H7 (cell line): ENCODE measurements around the genes RHOBTB1 and RTKN2.

DNA sequence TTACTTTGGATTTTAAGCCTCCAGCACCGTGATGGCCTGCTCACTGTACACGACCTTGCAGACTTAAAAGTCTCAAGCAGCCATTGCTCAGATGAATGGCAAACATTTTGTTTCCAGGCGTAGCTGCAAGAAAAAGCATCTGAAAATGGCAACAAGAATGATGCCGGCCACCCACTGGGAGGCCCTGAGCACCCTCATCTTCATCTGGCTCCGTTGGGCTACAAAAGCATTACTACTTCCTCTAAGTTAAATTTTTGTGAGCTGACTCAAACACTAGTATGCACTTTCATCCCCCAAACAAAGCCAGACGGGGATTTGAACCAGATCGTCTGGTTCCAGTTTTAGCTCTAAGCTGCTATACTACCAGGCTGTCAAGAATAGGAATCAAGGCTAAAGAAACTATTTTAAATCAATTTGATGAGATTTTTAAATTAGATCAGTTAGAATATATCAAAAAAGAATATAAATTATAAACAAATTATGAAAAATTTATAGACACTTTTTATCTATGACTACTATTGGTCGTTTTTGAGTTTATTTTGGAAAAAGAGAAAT, 116.6 kb upstream of the CDK1 start:
- RAMPAGE, long total RNA: no peak

DNA sequence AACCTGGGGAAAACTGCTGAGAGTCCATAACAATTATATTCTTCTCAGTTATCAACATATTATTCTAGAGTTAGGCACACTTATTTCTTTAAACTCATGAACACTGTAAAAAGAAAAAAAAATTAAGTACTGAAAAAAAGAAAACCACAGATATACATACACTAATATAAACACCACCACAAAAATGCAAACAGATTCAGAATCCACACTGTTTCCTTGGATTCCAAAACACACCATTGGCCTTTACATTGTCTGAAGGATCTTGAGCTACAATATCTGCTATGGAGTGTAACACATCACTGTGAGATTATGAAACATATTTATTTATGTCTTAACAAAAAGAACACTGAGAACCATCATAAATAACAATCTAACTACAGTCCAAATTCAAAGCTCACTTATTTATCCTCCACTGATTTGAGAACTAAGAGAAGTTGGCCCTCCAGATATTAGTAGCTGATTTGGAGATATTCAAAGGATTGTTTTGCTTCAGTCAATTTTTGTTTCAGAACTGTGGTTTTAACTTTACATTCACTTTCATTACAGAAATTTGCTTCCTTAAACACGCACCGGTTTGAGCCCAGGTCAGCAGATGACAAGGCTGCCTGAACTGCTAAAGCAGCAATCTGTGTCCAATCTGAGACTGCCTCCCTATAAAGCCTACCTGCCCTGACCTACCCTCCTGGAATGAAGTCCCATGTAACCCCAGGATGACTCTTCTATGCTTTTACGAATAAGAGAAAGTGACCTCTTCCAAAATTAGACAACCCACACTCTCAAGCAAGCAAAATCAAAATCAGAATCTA, 47.0 kb upstream of the CDK1 start:
- RAMPAGE, long total RNA: no peak

- RAMPAGE, long total RNA: no peak
Observed at GRCh38 chr10:60901760-60902214, 42.2 kb downstream of the RHOBTB1 start.

DNA sequence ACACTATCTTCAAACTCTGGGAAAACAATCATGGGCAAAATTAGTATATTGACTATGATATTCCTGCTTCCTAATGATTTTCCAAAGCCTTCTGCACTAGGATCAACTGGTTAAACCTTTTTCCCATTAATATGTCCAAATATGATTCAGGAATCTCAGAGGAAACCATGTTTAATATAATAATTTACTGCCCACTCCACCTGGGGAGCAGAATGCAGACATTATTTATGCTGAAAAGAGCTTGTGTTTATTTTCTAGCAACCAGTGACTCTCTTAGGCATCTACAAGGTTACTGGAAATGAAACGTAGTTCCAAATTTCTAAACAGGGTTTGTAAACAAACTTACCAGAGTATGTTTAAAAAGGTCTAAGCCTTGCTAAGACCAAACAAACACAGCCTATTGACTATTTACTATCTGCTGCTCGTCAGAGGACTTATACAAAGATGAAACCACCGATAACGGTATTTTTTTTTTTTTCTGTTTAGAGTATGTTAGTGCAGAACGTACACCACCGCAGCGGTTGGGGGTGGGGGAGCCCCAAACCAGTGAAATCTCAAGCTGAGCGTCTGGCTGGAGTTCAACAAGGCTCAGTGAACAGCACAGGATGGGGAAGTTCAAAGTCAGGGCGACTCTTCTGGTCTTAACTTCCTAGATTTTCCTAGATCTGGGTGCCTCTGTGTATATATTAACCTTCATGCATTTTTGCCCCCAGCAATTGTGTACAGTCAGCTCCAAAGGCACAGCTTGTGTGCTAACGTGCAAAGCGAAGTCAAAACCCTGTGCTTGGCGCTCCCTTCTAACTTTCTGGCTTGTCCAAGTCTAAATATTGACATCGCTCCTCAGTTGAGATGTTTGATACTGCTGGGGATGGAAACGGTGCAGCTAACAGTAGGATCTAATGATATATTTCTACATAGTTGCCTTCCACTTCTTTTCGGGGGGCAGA, 1.3 kb downstream of the RHOBTB1 start:
- RAMPAGE, long total RNA: no peak

DNA sequence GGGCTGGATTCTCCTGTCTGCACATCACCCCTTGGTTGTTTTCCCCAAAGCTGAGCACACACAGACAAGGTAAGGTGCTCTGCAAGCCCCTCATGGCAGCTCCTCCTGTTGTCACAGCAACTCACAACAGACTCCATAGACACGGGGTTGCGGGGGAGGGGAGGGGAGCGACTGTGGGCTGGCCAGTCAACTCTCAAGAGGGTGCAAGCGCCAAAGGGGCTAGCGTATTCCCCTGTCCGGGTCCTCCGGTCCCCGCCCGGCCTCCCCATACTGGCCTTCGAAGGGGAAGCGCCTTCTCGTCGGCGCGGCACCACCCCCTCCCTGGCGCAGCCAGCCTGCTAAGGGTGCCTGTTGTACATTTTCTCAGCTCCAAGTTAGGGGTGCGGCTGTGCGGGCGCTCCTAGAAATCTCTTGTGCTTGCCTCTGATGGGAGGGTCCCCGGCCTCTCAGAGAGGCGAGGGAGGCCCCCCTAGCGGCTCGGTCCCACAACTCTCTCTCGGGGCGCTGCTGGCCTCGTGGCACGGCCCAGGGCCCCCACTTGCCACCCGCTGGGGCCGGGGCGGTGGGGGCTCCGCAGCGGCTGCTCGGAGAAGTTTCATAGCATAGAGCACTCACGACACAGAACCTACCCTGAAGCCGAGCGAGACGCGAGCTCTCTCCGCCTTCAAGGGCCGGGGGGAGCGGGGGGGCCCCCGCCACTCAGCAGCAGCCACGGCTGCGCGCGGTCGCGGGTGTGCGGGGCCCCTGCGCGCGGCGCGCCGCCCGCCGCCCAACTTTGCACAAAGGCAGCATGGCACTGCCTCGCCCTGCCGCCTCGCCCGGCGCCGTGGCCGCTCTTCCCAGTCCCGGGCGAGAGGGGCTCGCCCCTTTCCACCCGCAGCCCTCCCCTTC, at the start of gene RHOBTB1:
RHOBTB1 (minus strand) TSS at position 844 of the 891 bp plus-strand sequence.
- RAMPAGE, long total RNA: no peak

- RAMPAGE, long total RNA: no peak
Observed at GRCh38 chr10:61455688-61456029, 2.5 kb upstream of the TMEM26 start.

DNA sequence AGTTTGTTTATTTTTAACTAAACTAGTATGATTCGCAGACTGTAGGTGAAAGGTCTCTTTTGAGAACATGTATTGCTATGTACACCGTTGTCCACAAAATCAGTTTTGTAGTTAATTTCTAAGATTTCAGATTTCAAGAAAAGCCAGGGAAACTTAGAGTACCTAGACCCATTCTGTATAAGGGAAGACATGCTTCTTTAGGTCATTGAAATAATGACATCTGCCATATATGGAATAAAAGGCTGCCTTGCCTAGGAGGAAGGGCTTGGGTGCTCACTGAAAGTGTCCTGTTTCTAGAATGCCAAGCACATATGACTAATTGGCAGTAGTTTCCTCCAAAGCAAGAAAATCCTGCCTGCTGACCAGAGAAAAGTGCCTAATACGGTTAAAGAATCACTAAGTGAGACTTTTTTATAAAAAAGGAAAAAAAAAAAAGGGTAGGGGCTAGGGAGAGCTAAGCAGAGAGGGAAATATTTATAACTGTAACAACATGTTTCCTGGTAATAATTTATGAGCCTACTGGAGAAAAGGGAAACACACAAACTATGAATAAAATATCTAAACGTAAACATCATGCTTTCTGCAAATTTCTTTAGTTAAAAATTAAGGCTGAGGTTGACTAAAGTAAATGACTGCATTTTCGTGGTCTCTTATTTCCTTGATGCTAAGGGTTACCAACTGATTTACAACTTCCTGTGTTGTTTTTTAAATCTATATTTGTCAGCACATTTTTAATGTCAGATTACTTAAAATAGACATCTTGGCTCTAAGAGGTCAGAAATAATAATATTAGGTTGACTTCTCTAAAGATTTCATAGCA, 89.4 kb downstream of the CABCOCO1 start:
- RAMPAGE, long total RNA: no peak

GRCh38 chr10:61902914-61903662, 1.6 kb downstream of the ARID5B start:
- RAMPAGE, long total RNA: no peak

DNA sequence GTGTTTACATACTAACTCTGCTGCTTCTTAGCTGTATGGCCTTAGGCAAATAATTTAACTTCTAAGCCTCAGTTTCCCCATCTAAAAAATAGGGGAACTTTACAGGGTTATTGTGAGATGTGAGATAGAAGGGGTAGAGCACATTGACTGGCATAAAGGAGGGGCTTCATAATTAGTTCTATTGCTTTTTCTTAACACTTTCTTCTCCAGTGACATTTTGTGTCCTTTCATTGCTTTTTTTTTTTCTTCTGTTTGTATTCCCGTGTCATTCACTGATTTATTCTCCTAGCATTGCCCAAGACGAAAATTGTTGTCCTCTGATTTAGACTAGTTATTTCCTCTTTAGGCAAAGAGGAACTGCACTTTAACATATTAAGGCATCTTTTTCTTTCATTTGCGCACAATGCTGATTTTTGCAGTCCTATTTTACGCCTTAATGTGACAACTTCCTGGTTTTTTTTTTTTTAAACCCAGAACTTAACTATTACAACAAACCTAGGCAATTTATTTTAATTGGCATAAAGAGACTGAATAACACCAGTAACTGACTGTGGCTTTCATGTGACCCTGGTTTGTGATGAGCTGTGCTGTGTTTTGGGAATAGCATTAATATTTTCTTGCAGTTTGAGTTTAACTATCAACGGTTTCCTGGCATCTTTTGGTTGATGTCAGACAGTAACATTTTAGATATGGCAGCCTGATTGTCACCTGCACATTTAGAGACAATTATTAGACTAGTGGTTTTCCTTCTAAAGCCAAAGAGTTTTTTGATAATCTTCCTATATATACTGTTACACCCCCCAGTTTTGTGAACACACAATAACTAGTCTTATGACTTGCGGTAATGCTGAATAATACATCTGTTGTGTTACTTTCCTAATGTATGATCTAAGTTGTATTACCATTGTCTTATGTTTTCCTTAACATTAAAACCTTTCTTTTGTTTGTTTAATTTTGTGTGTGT, 39.8 kb downstream of the ARID5B start:
- RAMPAGE, long total RNA: no peak

DNA sequence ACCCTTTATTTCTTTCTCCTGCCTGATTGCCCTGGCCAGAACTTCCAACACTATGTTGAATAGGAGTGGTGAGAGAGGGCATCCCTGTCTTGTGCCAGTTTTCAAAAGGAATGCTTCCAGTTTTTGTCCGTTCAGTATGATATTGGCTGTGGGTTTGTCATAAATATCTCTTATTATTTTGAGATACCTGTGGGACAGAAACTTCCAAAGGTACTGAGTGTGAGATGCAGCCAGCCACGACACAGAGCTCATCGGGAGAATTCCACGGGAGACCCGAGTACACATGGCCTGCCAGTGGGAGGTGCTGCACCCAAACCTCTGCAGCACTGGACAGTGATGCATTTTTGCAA, 77.3 kb downstream of the ARID5B start:
- RAMPAGE, long total RNA: no peak

DNA sequence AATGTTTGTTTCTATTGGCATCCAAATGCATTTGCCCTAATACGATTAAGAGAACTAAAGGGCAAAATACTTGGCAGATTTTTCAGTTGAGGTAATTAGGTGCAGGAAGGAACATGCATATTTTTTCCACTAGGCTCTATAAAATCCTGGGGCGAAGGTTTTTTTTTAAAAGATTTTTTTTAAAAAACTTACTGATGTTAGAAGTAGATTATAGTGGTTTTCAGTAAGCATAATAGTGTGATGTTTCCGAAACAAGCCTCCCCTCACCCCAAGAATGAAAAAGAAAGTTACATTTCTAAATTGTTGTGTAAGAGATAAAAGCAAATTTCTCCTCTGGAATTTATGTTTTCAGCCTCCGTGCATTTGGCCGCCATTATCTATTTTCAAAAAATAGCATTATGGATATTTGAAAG, 92.6 kb downstream of the ARID5B start:
- RAMPAGE, long total RNA: no peak

DNA sequence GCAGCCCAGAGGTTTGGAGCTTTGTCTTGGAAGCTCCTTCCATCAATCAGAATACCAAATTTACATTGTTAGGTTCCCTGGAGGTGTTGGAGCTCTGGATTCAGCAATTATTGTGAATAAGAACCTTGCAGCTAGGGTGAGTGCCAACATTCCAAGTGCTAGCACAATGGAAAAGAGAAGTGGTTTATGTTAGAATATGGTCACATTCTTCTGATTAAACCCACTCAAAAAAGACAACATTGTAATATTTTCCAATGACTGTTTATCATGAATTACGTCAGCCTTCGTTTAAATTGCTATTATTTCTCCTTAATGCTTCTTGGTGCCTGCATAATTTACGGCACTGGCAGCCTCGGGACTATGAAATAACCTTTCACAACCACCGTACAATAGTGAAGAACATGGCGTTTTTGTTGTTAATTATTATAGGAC, 117.5 kb downstream of the ARID5B start:
- RAMPAGE, long total RNA: no peak

GRCh38 chr10:62054461-62055447, 153.3 kb downstream of the ARID5B start:
- RAMPAGE, long total RNA: no peak

DNA sequence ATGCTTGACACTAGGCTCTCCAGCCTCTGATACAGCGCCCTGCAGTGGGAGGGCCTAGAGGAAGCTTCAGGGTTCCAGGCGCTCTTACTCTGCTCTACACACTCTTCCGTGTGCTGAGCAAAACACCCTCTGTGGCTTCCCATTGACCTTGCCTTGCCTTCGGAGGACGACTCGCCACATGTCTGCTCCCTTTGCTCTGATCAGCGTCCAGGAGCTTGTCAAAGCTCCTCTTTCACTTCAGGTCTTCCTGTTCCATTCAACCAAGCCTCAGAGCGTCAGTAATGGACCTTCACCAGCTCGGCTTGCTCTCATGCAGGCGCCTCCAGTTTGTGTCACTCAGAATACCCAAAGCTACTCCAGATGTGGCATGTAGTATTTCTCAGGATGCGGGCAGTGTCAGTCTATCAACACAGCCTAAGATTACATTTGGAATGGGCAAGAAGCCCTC, 173.9 kb downstream of the ARID5B start:
- RAMPAGE, long total RNA: no peak

GRCh38 chr10:62082407-62083230, 181.1 kb downstream of the ARID5B start:
- RAMPAGE, long total RNA: no peak

DNA sequence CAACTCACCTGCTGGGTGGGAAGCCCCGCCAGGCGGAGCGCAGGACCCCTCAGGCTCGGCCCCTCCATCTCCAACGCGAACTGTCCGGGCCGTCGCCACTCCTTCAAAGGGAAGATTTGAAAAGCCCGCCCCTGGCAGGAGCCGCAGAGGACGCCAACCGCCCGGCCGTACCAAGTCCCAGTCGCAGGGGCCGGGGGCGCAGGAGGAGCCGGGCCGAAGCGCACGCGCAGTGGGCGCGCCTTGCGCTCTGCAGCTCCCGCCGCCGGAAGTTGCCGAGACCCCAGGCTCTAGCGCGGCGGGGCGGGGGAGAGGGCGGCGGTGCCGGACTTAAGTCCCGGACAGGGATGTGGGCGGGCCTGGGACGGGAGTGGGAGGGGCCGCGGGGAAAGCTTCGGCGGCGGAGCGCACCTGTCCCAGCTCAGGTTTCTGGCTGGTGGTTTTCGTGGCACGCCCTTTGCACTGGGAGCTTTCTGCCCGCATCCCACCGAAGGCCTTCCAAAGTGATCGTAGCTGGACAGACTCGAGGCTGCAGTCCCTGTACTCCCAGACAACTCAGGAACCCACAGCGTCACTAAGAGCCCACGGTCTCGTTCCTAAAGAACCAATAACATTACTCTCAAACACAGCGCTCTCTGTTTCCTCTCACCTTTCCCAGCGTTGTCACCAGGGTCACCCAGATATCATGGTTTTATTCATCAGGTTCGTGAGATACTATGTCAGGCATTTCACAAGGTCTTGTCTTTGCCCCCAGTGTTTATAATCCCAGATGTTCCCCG, at the start of gene RTKN2:
RTKN2 (minus strand) TSS at position 302 of the 776 bp plus-strand sequence.
- RAMPAGE, long total RNA: no peak

GRCh38 chr10:62274934-62275394, 6.3 kb upstream of the RTKN2 start:
- RAMPAGE, long total RNA: no peak

GRCh38 chr10:62455085-62455481, 80.9 kb downstream of the ZNF365 start:
- RAMPAGE, long total RNA: no peak

DNA sequence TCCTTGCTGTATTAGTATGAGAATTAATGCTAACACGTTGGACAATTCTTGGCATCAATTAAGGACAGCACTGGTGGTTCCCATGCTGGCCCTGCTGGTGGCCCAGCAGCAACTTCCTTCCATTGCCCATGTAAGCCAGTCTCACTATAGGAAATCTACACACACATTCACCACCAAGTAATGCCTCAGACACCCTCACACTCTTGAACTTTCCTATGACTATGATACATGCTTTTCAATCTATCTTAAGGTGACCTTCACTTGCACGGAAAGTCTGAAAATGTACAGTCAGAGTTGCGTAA, 123.4 kb upstream of the ADO start:
- RAMPAGE, long total RNA: no peak

DNA sequence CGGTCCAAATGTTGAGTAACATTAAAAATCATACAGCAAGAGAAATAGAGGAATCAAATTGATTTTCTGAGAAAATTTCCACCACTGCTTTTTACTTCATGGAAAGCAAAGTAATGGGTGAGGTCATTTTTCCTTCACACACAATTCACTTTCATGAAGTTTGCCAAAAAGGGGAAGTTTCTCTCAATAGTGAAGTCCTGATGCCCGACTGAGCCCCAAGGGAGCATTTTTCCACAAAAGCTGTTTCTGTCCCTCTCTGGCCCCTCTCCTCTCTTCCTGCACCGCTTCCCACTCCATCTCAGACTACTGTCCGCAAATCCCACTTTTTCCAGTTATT, 61.8 kb upstream of the ADO start:
- RAMPAGE, long total RNA: no peak